NT2/D1 (cell line): ENCODE measurements around the genes TAFA4 and MITF.

DNA sequence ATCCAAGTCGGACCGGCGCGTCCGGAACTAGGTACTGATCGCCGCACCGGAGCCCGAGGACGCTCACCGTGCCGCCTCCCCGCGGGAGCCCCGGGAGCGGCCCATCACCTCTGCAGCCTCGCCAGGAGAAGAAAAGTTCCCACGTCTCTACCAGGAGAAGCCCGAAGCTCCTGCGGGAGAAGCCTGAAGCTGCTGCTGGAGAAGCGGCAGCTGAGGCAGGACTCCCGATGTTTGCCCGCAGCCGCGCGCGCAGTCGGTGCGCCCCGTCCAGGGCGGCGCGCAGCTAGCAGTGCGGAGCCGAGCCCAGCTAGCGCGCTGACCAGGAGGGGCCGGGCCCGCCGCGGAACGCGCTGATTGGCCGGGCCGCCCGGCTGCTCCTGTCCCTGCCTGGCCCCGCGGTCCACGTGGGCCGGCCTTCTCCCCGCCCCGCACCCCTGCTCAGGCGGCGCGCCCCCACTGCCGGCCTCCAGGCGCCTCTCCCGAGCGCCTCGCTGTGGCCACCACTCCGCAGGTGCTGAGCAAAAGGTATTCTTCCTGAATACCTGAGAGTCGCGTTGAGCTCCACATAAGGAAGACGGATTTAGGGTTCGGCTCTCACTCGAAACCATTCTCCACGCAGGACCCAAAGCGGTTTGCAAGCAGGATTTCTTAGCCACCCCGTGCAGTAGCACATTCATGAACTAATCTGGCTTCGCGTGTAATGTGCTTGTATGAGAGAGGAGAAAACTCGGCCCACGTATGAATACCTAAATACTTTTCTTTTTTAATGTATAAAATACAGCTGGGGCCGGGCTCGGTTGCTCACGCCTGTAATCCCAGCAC is at the start of gene TAFA4:
Gene TAFA4 (minus strand): TSS at position 293 of the 822 bp plus-strand sequence.
- RRBS, 2 experiments = 2% methylated on average over 19 of the region's 76 CpGs

DNA sequence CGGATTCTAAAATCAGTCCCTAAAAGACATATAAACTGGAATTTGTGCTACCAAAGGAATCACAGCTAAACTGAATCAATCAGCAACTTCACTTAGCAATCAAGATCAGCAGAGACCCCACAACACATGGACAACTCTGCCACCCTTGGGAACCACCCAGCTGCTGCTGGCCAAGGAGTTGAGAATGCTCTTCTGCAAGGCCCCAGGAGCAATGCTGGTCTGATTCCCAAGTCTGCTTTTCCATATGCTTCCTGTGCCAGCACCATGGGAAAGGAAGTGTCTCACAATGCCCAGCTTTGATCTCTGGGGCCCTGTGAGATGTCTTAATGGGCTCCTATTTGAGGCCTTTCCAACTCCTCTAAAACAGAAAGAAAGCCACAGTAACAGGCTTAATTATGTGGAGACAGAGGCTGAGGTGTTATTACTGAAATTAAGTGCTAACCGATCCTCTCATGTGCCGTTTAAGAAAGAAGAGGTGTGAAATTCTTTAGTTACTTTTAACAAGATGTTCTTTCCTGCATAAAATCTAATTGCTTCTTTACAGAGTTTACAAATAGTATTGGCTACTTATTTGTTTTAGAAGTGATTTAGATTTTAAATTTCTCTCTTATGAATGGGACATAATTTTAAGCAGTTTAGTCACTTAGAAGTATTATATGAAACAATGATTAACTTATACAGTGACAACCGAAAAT is 4.5 kb downstream of the EOGT start:
- RRBS, 2 experiments = no CpG with 5 or more reads among the region's 4 CpGs

DNA sequence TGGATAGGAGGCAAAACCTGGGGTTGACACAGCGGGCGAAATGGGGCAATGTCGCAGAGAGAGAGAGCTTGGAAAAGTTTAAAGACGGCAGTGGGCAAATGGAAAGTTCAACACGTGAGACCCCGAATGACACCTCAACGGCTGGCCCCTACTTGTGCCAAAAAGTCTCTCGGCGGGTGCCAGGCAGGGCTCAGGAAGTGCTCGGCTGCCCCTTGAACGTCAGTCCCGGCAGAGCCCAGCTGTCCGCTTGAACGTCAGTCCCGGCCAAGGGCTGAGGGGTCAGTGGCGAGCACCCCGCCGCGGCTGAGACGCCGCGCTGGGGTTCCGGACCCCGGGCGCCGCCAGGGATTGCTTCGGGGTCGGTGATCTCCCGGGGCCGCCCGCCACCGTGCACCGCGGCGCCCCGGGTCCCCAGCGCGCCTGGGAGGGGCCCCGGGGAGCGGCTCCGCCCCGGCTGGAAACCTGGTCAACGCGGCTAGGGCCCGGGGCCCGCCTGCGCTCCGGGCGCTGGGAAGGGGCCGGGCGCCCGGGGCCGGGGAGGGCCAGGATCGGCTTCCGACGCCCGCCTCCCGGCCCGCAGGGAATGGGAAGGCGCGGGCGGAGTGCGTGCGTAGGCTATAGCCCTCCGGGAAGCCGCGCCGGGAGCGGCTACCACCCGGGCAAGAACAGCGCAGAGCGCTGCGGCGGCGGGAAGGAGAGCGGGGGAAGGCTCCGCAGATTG is 485 bp downstream of the EOGT start:
- RRBS, 2 experiments = 2% methylated on average over 33 to 35 of the region's 77 CpGs

DNA sequence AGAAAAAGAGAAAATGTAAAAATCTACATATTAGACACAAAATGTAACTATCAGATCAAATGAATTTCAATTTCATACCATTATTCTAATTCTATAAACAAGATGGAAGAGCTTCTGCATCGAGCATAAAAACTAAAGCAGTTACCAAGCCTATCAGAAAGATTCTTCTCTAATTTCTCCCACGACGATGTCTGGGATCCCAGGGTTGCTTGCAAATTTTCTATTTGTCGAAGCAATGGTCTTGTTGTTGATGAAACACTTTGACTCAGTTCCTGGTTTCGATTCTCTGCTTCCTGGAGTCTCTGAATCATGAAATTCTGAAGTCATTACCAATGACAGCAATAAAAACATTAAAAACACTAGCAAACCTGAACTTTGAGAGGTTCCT is 18.7 kb downstream of the TMF1 start:
- RRBS, 2 experiments = no CpG with 5 or more reads among the region's 5 CpGs

DNA sequence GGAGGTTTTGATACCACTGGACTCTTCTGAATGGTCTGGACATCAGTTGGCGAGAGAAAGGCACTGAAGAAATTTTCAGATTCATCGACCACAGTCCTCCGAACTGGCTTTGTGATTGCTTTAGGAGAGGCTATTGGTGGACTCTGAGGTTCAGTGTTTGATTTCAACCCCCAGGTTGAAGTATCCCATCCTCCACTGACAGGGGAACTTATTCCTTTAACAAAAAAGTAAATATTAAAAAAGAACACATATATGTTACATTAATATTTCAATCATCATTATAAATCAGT is 3.8 kb downstream of the TMF1 start:
- RRBS, 2 experiments = no CpG with 5 or more reads among the region's 3 CpGs

- RRBS, 2 experiments = no CpG with 5 or more reads among the region's 8 CpGs
These were observed 1.0 kb downstream of the UBA3 start for GRCh38 chr3:69079028-69079699.

GRCh38 chr3:69085514-69086298 is 969 bp downstream of the ARL6IP5 start:
- RRBS, 2 experiments = no CpG with 5 or more reads among the region's 16 CpGs

DNA sequence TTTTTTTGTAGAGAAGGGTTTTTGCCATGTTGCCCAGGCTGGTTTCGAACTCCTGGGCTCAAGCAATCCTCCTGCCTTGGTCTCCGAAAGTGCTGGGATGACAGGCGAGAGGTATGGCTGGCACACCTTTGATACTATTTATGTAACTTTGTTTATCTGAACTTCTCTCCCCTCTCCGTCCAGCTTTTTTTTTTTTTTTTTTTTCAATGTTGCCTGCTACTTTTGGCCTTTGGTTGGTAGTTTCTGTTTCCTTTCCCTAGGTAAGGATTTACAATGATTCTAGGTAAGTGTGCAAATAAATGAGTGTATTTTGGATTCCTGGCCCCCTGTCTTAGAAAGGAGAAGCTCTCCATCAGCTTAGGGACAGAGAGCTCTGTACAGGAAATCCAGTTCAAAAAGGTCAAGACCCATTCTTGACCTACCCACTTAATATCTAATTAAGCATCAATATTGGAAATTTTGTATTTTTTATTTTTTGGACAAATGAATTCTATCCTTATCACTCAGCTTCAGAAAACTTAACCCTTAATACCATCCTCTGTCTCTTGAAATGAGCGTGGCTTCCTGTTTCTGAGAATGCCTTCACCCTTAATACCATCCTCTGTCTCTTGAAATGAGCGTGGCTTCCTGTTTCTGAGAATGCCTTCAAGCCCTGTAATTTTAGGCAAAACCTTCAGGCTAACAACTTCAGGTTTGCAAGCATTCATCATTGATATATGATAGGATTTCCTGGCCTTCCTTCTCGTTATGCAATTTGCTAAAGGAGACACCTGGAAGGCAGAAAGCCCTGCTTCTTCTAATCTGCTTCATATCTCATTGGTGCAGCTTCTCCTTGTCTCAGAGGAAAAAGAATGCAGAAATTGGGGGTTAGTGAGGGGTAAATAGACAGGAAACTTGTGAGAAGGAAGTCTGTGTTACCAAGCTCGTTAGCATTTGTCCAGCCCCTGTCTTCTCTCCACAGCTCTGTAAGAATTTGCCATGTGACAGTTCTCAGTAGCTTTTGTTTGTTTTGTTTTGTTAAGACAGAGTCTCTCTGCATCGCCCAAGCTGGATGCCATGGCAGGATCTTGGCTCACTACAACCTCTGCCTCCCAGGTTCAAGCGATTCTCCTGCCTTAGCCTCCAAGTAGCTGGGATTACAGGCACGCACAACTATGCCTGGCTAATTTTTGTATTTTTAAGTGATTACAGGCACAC is 7.1 kb downstream of the ARL6IP5 start:
- RRBS, 2 experiments = no CpG with 5 or more reads among the region's 11 CpGs

DNA sequence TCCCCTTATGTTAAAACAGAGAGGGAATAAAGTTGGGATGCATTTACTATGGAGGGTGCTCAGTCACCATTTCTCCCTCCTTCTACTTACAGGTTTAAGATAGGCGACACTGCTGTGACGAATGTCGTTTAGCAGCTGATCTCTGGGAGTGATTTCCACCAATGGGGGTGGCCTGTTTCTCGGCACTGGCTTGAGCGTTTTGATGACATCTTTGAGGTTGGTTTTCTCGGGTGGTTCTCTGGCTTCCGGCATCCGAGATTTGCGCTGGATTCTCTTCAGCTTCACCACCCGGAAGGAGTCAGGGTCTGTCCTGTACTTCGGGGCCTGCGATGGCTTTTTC is 3.8 kb downstream of the LMOD3 start:
- RRBS, 2 experiments = no CpG with 5 or more reads among the region's 12 CpGs

DNA sequence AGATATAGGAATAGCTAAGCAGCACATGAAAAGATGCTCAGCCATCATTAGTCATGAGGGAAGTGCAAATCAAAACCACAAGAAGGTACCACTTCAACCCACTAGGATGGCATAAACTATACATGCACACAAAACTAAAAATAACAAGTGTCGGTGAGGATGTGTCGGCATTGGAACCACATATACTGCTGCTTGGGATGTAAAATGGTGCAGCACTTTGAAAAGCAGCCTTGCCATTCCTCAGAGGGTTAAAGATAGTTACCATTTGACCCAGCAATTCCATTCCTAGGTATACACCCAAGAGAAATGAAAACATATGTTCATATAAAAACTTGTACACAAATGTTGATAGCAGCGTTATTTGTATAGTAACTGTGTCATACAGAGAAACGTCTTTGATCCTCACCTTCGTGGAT is 75.9 kb upstream of the LMOD3 start:
- RRBS, 2 experiments = no CpG with 5 or more reads among the region's 5 CpGs

DNA sequence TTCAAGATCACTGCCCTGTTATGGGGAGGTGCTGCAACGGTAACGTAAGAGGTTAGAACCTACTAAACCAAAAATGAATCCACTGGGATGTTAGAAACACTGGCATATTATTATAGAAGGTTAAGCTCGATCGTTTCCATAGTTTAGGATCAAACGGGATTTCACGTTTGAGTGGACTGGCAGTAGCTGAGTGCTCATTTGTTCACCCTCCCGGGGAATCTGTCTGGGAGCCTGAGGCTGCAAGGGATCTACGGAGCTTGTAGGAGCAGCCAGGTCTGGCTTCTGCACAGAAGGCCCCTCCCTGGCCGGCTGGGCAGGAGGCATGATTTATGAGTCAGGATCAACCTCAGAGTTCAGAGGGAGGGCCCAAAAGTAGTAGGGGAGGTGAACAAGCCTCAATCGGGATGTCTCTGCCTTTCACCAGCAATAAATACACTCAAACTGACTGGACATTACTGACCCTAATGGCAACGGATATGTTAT is 109.4 kb upstream of the LMOD3 start:
- RRBS, 2 experiments = no CpG with 5 or more reads among the region's 11 CpGs

DNA sequence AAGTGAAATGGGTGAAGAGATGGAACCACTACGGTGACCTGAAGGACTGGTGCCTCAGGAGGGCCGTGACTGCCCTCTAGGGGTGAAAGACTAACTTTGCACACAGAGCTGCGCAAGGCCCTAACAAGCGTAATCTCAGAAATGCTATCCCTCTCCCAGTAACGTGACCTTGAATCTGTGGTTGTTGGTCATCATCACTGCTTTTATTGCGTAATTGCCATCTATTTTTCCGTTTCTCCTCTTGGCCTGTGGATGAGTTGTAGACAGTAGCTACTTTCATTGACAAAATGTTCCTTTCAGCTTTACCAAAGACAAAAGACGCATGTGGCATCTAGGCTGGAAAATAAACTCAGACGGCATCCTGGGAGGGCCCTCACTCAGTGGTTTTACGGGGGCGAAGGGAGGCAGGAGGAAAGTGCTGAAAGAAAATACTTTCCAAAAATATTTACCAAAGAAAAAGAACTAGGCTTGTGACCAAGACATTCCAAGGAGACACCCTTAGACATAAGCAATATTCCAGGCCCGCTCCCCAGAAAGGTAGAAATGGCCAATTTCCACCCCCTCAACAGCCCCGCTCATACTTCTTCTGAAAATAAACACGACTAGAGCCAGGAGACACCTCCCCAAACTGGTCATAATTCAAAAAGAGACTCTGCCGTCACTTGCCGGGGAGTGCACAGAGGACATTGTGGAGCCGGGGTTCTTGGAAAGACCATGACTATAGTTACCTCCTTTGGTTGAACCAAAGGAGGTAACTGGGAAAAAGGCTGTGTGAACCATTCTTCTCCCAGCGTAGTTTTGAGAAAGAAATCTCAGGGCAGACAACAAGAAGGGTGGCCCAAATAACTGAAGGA is 79.2 kb downstream of the FRMD4B start:
- RRBS, 2 experiments = no CpG with 5 or more reads among the region's 18 CpGs

DNA sequence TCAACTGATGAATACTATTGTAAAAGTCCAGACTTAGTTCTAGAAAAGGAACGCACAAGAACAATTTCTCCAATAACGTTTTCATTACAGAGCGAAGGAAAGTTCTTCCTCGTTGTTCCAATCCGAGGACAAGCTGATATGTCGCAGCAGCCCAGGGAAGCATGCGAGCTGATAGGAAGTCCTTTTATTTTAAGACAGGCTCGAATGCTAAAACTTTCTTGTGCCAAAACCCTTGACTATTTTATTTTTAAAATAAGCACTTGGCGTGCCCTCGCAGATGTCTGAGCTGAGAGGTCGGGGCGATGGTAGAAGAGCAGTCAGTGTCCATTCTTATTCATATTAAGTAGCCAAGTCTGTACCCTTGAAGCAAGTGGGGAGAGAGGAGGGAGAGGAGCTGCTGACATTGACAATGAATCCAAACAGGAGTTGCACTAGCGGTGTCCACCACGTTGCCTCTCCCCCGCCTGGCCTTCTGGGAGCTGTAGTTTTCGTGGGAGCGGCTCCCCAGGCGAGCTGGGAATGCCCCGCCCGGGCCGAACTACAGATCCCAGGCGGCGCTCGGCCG is 338 bp upstream of the MITF start:
- RRBS, 2 experiments = under 1 to 2% methylated on average over 6 of the region's 25 CpGs

GRCh38 chr3:69739409-69740121 is at the start of gene MITF:
TSS of gene MITF (plus strand) at chr3:69739464.
- RRBS, 2 experiments = under 1 to 1% methylated on average over 48 to 54 of the region's 69 CpGs

GRCh38 chr3:69791002-69791460 is 51.8 kb downstream of the MITF start:
- RRBS, 2 experiments = no CpG with 5 or more reads among the region's 6 CpGs

GRCh38 chr3:70977747-70978292 is 605.7 kb downstream of the FOXP1 start:
- RRBS, 2 experiments = no CpG with 5 or more reads among the region's 18 CpGs

GRCh38 chr3:71100015-71100632 is 483.4 kb downstream of the FOXP1 start:
- RRBS, 2 experiments = no CpG with 5 or more reads among the region's 6 CpGs

DNA sequence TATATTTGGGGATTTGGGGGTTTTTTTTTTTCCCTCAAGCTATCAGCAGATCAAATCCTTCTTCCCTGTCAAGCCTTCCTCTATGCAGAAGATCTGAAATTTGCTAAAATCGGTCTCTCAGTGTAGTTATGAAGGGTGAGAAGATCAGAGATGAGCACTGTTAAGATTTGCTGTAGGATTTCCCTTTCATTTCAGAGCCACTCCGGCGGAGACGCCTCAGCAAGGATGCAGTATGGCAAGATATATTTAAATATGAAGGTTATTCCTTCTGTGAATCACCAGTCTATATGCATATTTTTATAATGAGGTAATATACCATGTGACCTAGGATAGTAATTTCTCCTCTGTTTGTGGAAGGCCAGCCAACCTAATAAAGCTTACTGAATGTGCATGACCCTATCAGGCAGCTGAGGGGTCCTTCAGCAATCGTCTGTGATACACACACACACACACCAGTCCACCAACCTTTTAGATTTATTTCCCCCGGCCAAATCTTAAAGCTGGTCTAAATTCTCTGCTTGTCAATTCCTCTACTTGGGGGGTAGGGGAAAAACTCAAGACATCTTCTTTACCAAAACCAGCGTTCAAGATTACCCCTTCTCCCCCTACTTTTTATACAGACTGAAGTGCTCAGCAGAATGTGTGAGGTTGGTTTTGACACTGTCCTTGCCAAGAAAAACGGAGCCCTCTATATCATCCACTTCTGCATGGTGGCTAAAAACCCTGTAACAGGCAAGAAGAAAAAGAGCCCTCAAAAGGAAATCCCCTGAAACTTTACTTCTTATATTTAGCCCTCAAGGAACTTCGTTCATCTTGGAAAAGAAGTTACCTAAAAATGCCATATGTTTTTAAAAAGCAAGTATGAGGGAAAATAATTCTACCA is 473.9 kb downstream of the FOXP1 start:
- RRBS, 2 experiments = no CpG with 5 or more reads among the region's 9 CpGs

GRCh38 chr3:71219815-71220492 is 363.6 kb downstream of the FOXP1 start:
- RRBS, 2 experiments = no CpG with 5 or more reads among the region's 4 CpGs

DNA sequence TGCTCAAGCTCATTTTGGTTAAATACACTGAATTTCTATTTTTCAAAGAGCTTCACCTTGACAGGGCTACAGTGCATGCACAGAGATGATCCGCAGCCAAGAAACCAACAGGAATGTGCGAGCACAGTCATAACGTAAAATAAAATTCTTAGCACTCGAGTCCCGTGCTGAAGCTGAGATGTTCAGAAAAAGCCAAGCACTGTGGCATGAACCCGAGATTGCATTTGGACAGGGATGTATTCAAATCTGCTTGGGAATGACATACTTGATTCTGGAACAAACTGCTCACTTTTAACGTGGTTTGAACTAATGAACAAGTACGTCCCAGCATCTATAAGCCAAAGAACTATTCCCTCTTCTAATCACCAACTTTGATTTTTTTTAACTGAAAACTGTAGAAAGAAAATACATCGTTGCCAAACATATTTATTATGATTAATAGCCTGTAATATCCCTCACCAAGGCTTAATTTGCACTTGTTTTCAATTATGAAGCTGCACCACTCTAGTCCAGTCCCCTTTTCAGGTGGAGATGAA is 340.2 kb downstream of the FOXP1 start:
- RRBS, 2 experiments = no CpG with 5 or more reads among the region's 9 CpGs